Skeletal muscle satellite cell (primary cell): ENCODE measurements around a stretch of chr12.

- CAGE, long polyA plus RNA, result no peak
Observed at GRCh38 chr12:120902736-120903232, 1.4 kb downstream of the SPPL3 start.

DNA sequence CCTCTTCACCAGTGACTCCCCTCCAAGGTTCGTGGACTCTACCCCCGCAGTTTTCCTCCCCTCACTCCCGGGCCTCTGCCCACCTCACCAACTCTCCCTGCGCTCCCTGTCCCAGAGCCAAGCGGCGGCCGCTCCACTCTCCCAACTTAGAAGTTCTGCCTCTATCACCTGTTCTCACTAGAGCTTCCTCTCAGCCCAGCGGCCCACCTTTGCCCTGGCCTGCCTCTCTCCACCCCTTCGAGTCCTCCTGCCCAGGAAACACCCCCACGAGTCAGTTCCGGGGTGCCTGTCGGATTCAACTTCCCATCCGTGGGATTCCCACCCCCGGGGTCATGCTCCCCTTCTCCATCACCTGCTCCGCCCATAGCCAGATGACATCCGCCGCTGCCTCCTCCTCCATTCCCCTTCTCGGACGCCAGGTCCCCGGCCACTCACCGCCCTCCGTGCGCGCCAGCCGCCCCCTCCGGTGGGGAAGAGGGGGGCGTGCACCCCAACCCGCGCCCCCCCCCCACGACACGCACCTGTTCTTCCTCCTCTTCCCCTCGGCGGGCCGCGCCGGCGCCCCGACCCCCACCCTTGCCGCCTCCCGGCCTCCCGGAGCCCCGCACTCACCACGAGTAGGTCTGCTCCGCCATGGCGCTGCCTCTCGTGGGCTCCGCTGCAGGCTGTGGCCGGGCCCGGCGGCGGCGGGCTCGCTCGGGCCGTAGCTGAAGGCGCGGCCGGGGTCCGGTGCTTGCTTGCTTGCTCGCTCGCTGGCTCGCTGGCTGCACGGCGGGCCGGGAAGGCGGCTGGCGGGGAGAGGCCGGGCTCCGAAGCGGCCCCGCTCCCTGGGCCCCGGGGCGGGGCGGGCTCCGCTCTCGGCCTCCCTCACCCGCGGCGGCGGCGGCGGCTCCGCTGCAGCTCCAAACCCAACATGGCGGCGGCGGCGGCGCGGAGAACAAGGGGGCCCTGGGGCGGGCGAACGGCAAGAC, 640 bp downstream of the SPPL3 start:
- CAGE, long polyA plus RNA, result no peak

GRCh38 chr12:120925607-120926331, 21.6 kb upstream of the SPPL3 start:
- CAGE, long polyA plus RNA, result no peak

DNA sequence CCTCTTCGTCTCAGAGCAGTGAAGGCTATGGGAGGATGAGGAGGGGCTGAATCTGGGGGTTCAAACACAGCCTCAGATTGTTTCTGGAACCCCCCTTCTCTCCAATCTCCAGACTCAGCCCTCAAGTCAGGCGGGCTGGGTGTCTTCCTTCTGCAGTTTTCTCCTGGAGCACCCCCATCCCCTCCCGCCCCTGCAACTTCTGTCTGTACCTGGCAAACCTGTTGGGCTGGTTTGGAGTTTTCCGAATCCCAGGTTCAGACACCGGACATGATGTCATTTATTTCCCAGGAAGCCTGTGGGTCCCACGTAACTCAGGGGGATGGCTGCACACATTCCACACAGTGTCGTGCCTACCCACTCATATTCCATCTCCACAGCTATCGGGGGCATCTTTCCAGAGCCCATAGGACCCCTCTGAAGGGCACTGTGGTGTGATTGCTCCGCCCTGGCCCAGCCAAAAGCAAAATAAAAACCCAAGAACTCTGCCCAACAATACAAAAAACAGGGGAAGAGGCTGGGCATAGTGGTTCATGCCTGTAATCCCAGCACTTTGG, 25.1 kb upstream of the SPPL3 start:
- CAGE, long polyA plus RNA, result no peak

DNA sequence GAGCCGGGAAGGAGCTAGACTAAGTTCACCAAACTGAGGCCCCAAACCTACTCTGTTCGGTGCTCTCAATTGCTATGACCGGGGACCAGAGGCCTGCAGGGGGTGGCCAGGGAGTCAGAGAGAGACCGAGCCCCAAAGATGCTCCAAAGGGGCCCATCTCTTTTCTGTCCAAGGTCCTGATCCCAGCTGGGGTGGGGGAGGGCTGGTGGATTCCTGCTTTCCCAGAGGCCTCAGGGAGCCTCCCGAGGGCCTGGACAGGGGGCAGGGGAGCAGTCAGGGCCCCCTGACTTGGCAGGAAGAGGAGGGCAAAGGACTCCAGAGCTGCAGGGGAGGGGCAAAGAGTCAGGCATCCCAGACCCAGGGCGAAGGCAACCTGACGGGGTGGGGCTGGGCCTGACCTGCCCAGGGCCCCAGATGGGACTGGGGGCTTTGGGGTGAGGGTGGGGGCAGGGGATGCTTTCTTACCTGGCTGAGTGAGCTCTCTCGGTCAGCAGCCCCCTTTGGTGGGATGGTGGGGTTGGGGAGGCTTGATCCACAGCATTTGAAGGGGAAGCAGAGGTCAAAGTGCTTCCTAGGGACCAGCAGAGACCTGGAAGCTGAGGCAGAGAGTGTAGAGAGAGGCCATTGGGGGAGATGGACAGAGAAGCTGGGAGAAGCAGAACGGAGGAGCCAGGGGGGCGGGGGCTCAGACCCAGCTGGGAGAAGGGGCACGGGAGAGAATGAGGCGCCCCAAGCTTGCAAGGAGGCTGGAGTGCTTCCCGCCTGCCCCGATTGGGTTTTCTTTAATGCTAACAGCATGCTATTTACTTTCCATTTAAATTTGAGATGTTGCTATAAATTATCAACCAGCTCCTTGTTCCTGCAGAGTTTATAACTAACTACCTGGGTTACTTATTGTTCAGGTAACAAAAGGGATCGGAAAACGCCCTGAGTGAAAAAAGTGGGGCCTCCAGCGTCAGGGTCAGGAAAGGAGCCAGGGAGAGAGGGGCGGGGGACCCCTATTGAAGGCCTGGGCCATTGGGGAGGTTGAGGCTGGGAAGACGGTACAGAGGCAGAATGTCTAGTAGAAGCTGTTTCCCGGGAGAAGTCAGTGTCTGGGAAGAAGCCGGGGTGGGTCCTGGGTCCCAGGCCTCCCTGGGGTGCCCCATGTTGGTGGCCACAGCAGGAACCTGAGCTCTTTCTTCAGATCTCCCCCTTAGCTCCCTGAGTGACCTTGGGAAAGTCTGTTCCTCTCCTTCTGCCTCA, 2.3 kb downstream of the HNF1A start:
- CAGE, long polyA plus RNA, result no peak

DNA sequence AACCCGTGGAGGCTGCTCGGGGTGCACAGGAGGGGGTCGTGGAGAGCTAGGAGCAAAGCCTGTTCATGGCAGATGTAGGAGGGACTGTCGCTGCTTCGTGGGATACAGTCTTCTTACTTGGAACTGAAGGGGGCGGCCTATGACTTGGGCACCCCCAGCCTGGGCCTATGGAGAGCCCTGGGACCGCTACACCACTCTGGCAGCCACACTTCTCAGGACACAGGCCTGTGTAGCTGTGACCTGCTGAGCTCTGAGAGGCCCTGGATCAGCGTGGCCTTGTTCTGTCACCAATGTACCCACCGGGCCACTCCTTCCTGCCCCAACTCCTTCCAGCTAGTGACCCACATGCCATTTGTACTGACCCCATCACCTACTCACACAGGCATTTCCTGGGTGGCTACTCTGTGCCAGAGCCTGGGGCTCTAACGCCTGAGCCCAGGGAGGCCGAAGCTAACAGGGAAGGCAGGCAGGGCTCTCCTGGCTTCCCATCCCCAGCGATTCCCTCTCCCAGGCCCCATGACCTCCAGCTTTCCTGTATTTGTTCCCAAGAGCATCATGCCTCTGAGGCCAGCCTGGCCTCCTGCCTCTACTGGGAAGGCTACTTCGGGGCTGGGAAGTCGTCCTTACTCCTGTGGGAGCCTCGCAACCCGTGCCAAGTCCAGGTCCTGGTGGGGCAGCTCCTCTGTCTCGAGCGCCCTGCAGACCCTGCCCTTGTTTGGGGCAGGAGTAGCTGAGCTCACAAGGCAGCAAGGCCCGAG, 14.7 kb downstream of the C12orf43 start:
- CAGE, long polyA plus RNA, result no peak

- CAGE, long polyA plus RNA, result no peak
Observed at GRCh38 chr12:121154820-121155358, 22.2 kb downstream of the P2RX7 start.

GRCh38 chr12:121217076-121217614, 7.2 kb downstream of the P2RX4 start:
- CAGE, long polyA plus RNA, result no peak

- CAGE, long polyA plus RNA, result no peak
Observed at GRCh38 chr12:121227137-121227801, 17.3 kb downstream of the P2RX4 start.

DNA sequence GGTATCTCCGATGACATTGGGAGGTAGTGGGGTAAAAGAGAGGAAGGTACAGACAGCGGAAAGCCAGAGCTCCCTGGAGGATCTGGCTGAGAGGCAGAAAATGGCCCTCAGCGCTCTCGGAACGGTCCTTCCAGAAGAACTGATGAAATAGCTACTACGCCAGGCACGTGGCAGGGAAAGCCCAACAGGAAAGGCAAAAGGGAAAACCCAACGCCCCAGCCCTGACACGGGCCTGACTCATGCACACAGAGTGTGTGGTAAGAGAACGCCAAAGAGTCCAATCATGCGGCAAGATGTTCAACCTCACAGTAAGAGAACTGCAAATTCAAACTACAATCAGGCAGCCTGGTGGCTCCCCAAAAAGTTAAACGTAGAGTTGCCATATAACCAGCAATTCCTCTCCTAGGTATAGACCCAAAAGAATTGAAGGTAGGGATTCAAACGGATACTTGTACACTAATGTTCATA, 19.5 kb downstream of the CAMKK2 start:
- CAGE, long polyA plus RNA, result no peak

- CAGE, long polyA plus RNA, result no peak
Observed at GRCh38 chr12:121282207-121282637, 14.3 kb downstream of the CAMKK2 start.

GRCh38 chr12:121495849-121496369, 84.9 kb downstream of the KDM2B start:
- CAGE, long polyA plus RNA, result no peak

DNA sequence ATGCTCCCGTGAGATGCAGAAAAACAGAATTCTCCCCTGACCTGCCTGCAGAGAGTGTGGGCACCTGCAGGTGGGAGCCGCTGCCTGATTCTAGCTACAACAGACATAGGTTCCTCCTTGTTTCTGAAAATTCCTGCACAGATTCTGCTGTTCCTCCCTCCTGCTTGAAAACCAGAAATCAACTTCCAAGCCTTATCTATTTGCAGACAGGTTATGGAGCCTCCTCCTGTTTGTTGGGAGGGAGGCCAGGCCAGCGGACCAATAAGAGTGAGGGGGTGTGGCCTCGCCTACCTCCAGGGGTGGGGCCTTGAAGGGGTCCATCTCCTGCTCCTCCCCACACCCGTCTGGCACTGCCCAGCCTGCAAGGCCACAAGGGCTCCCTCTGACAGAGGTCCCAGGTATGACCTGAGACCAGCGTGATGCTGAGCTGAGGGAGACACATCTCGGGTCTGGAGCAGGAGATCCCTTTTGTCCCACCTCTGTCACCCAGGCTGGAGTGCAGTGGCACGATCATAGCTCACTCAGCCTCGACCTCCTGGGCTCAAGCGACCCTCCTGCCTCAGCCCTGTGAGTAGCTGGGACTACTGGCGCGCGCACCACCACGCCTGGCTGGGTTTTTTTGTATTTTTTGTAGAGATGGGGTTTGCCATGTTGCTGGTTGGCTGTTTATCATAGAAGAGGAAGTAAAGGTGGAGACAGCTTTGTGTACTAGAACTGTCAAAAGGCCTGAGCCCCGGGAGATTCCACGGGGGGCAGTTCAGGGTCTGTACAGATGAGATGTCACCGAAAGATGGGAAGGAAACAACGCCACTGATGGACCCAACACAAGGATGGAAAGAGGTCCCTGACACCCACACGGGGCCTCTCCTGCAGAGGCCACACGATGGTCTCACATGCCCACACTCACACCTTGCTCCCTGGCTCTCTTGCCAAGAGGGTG, 66.9 kb downstream of the KDM2B start:
- CAGE, long polyA plus RNA, result no peak

DNA sequence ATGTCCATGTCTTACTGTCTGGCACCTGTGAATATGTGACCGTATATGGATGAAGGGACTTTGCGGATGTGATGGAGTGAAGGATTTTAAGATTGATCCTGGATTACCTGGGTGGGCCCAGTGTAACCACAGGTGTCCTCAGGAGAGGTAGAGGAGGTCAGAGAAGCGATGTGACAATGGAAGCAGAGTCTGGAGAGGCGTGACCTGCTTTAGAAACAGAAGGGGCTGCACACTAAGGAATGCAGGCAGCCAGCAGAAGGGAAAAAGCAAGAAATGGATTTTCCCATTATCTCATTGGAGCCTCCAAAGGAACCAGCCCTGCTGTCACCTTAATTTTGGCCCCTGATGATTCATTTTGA, 27.8 kb upstream of the KDM2B start:
- CAGE, long polyA plus RNA, result no peak

- CAGE, long polyA plus RNA, result no peak
Observed at GRCh38 chr12:121762065-121762786, 31.3 kb downstream of the RHOF start.

DNA sequence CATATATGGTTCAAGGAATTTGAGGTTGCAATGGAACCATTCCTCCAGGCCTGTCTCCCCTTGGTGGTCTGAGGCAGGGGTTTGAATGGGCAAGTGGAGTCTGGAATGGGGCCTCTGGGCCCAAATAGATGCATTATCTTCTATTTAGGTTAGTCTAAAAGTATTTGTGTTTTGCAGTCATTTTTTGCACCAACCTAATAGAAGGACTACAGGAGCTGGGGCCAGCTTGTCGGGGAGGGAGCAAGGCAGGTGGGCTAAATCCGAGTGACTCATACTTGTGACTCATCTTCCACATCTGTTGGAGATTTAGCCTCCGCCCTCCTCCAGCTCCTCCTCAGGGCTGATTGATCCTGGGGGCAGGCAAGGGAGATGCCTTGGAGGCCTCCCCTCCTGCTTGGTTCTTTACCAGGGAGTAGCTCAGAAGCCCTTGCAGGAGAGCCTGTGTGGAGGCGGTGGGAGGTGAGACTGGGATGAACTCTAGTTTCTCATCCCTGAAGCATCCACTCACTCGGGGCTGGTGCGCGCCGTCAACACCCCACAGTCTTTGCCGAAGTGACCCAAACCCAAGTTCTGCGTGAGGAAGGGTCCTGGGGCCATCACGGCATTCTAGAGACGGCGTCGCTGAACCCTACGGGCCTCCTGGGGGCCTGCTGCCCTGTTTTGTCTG, 27.9 kb downstream of the RHOF start:
- CAGE, long polyA plus RNA, result no peak

- CAGE, long polyA plus RNA, result no peak
Observed at GRCh38 chr12:121775380-121776542, 17.7 kb downstream of the RHOF start.

GRCh38 chr12:121777445-121778022, 16.0 kb downstream of the RHOF start:
- CAGE, long polyA plus RNA, result no peak

DNA sequence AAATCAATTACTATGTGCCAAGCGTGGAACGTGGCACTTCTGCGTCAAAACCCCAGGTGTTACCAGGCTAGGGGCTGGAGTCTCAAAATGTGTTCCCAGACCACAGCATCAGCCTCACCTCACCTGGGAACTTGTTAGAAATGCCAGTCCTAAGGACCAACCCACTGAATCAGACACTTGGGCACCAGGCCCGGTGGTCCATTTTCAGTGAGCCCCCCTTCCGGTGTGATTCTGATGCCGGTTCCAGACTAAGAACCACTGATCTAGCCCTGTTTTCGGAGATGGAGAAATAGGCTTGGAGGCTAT, 5.0 kb upstream of the SETD1B start:
- CAGE, long polyA plus RNA, result no peak

DNA sequence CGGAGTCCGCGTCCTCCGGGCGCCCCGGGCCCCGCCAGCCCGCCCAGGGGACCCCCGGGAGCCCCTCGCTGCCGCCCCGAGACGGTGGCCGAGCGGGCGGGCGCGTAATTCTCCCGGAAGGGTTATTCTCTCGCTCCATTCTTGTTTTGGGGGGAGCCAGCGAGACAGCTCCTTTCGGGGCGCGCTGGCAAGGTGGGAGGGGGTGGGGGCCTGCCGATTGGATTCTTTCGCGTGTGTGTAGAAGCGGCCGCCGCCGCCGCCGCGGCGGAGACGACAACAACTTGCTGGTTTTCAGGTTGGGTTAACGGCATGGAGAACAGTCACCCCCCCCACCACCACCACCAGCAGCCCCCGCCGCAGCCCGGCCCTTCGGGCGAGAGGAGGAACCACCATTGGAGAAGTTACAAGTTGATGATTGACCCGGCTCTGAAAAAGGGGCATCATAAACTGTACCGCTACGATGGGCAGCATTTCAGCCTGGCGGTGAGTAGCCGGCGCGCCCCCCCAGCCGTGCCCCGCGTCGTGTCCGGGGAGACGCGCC, 690 bp downstream of the SETD1B start:
- CAGE, long polyA plus RNA, result no peak